Endothelial cell (in vitro differentiated cells): ENCODE measurements around the genes CMC4 and SPRY3.

DNA sequence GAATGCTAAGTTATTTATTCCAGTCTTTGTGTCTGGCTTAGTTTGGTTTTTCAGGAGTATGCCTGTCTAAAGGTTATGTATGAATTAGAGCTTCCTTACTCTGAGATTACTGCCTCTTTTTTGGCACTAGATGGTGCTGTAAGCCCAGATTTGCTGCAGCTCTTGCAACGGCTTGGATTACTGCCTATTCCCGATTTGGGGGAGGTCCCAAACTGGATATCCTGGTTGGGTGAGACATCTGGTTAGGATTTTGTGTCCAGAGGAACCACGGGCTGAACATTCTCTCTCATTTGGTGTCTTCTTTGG is 31.8 kb downstream of the F8A1 start:
- PRO-cap, result no peak

DNA sequence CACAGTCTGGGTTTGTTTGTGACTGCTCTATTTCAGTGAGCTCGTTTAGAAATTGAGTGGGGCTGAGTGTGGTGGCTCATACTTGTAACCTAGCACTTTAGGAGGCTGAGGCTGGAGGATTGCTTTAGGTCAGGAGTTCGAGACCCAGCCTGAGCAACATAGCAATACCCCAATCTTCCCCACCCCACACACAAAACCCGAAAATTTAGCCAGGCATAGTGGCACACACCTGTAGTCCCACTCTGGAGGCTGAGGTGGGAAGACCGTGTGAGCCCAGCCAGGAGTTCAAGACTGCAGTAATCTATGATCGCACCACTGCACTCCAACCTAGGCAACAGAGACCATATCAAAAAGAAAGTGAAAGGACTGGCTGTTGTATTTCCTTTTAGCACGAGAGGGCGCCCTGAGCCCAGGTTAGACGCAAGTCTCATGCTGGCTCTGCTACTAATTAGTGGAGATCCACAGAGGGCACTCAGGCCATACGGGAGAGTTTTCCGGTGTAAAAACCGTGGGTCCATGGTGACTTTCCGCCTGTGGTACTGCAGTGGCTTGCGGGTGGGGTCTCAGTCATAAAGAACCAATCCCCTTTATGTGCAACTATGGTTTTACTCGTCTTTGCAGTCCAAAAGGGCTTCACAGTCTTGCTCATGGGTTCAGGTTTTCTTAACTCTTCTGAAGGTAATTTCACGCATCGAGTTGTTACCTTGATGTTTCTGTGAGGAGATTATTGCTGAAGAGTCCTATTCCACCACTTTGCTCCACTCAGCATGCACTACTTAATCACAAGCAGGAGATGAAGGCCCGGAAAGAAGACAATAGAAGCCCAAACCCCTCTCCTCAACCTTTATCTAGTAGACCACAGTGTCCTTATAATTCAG is 41.7 kb downstream of the F8 start:
- PRO-cap, result no peak

GRCh38 chrX:155026452-155026749 is 243 bp upstream of the FUNDC2 start:
- PRO-cap, result bidirectional peak, plus-strand start at chrX:155026820, minus-strand start at chrX:155026685

DNA sequence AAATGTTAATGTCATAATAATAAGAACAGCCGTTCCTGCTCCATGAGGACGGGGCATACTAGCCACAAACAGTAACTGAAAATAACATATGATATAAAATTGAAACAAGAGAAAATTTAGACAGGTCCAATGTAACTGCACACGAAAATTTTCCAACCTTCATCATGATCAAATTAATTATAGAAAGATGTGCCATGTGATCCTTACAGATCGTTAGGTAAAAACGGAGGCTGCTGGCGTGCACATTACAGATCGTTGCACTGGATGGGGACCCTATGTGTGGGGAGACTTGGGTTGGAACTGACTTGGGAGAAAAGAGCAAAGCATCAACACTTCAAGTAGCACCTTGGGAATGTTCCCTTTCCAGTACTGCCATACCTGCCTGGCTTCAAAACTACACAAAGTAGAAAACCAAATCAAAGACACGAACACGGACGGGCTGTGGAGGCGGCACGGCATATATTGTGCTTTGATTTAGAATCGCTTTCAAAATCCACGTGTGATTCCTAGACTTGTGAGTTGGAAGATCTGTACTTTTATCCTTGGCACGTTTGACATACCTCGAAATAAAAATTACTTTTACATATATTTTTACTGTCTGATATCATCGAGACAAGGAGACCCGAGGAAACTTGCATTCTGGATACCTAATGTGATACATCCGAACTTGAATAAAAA is 919 bp downstream of the CMC4 start:
- PRO-cap, result no peak

GRCh38 chrX:155070712-155071769 is at the start of gene CMC4:
Gene CMC4, minus strand, starts transcription at chrX:155071136.
- PRO-cap, result unidirectional peak, plus-strand start at chrX:155070774; bidirectional peak, plus-strand start at chrX:155071510, minus-strand start at chrX:155071168

DNA sequence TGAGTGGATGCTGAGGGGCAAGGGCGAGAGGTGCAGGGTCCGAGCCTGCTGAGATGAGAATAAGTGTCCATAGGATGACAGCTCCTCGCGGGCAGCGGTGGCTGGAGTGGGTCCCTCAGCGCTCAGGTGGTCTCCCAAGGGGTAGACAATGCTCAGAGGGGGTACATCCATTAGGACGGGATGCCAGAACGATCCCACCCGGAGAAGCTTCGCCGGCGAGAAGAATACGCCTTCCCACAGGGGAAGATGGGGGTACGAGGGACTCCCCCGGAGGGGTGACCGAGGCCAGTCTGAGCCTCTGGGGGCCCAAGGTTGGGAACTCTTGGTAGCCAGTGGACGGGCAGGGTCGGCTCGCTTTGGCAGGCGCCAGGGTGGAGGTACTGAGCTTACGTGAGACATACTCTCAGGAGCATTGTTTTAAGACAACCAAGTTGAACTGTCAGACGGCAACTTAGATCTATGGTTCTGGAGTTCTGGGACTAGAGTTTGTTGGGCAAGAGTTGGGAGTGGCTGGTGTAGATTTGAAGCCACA is 15.8 kb downstream of the BRCC3 start:
- PRO-cap, result no peak

DNA sequence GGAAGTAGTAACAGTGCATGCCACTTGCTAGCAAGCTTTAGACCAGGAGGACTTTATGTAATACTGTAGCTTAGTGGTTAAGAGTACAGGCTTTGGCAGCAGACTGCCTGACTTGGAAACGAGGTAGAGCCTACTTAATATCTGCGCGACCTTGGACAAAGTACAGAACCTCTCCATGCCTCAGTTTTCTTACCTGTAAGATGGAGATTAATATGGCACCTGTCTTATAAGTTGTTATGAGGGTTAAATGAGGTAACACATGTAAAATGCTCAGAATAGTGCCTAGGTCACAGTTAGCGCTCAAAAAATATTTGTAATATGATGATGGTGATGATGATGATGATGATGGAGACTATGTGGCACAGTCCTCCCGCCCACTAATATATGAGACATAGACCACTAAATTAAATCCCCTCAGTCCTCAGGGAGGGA is 27.3 kb upstream of the VBP1 start:
- PRO-cap, result no peak

DNA sequence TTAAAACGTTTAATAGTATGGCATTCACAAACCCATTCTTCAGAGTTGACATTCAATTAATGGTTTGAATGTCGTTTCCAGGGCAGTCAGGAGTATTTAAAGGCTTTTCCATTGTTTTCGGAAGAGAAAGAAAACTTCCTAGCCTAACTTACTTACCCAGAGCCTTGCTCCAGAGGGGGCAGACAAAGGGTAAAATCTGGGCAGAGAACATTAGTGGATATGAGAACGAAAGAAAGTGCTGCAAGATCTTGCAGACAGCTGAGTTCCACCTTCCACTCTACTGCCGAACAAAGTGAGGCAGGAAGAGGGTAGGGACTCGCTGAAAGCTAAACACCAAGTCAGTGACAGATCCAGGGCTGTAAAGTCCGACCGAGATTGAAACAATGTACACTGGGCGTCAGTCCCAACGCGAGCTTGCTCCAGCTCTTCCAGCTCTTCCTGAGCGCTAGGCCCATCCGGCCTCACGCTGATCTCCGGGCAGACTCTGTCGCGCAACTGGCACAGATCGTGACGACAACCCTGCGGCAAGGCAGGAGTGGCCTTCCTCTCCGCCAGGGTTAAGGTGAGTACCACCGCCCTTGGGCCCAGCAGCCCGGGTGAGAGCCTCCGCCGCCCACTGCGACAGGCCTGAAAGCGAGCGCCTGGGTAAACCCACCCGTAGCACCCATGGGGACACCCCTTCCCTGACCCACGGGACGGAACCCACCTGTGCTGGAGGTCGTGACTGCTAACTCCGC is at the start of gene SPRY3:
TSS of gene SPRY3 (plus strand) at position 501 of the 737 bp plus-strand sequence.
- PRO-cap, result bidirectional peak, plus-strand start at position 501 of the sequence, minus-strand start at position 486 of the sequence

- PRO-cap, result no peak
Measured at GRCh38 chrX:155718767-155719377, 106.1 kb upstream of the TMLHE start.